ENCODE data around the genes PKN3, ZER1 and TBC1D13.

DNA sequence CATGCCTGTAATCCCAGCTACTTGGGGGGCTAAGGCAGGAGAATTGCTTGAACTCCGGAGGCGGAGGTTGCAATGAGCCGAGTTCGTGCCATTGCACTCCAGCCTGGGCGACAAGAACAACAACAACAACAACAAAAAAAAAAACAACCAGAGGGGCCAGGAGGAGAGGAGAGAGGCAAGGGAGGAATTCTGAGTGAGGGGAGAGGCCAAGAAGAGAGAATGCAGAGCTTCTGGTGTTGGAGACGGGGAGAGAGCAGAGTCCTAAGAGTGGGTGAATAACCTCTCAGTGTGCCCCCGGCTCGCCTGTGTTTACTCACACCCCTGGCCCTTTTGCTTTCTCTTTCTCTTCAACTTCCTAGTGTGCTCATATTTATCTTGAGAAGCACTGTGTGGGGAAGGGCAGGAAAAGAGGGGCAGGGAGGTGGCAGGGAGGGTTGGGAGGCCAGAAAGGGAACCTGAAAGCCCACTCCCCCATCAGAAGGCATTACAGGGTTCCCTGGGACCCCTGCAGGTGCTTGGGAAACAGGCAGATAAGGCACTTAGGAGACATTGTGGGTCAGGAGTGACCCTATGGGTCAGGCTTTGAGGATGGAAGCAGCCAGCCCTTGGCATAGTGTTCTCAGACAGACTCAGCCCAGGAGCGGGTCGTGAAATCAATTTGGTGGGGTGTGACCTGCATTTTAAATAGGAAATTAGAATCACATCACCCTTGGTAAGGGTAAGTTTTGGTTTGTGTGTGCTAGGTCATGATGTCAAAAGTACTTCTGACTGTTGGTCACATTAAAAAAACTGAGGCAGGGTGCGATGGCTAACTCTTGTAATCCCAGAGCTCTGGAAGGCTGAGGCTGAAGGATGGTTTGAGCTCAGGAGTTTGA lies 2.9 kb upstream of the SET start:
- PRO-cap = bidirectional peak, plus-strand start at position 402 of the sequence, minus-strand start at position 311 of the sequence
- RAMPAGE, long total RNA, 4 experiments = no peak in any of the 4 experiments

GRCh38 chr9:128702265-128702927 lies at the start of gene PKN3:
Gene PKN3 (plus strand): TSS chr9:128702503.
- PRO-cap = unidirectional peak, plus-strand start at chr9:128702509
- RAMPAGE, long total RNA, 4 experiments = start-site peak on the plus strand in 1 of 4 experiments, at chr9:128702845-128702939 at its widest, 5 reads per replicate

- PRO-cap = no peak
- RAMPAGE, long total RNA, 4 experiments = no peak in any of the 4 experiments
Observed at GRCh38 chr9:128720796-128721895, 2.8 kb downstream of the ZDHHC12 start.

- PRO-cap = bidirectional peak, plus-strand start at chr9:128771130, minus-strand start at chr9:128771144; unidirectional peak, plus-strand start at chr9:128771525
- RAMPAGE, long total RNA, 4 experiments = no peak in any of the 4 experiments
Observed at GRCh38 chr9:128771042-128771782, 515 bp downstream of the ZER1 start.

DNA sequence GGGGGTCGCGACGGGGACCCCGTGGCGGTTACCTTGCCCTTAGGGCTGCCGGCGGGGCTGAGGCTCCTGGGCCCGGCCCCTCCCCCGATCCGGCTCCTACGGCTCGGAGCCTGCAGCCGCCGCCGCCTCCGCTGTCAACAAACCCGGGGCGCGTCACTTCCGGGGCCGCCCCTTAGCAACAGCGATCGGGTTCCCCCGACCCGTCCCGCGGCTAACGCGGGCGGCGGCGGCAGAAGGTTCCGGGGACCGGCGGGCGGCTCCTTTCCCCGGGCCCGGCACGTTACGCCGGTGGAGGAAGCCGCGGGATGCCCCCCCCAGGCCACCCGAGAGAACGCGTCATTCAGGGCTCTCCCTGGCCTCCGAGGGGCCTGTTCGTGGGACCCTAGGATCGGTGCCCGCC lies at the start of gene ZER1:
Gene ZER1, minus strand, starts transcription at position 145 of the 400 bp plus-strand sequence.
- PRO-cap = bidirectional peak, plus-strand start at position 232 of the sequence, minus-strand start at position 145 of the sequence
- RAMPAGE, long total RNA, 4 experiments = start-site peak on the minus strand in 3 of 4 experiments, centred at positions 89 to 108 of the sequence, 27 to 105 reads per replicate

GRCh38 chr9:128786639-128787780 lies at the start of gene TBC1D13:
Gene TBC1D13 (plus strand): TSS chr9:128787253.
- PRO-cap = bidirectional peak, plus-strand start at chr9:128787310, minus-strand start at chr9:128787036
- RAMPAGE, long total RNA, 4 experiments = no peak in any of the 4 experiments

DNA sequence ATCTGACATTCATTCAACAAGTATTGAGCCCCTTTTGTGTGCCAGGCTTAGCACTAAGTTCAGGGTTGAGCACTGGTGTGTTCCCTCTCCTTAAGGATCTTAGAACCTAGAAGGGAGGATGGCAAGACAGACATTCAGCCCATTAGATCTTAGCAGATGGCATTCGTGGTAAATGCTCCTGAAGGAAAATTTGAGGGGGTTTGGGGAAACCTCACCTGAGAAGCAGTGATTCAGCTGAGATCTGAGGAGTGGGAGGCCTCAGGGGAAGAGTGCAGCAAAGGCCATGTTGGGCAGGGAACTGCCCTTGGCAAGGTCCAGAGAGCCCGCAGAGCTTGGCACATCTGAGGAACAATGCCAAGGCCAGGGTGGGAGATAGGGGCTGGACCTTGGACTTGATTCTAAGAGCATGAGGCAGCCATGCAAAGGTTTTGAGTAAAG lies 5.8 kb downstream of the TBC1D13 start:
- PRO-cap = no peak
- RAMPAGE, long total RNA, 4 experiments = start-site peak on the plus strand in 1 of 4 experiments, centred at position 182 of the sequence, 5 reads per replicate

DNA sequence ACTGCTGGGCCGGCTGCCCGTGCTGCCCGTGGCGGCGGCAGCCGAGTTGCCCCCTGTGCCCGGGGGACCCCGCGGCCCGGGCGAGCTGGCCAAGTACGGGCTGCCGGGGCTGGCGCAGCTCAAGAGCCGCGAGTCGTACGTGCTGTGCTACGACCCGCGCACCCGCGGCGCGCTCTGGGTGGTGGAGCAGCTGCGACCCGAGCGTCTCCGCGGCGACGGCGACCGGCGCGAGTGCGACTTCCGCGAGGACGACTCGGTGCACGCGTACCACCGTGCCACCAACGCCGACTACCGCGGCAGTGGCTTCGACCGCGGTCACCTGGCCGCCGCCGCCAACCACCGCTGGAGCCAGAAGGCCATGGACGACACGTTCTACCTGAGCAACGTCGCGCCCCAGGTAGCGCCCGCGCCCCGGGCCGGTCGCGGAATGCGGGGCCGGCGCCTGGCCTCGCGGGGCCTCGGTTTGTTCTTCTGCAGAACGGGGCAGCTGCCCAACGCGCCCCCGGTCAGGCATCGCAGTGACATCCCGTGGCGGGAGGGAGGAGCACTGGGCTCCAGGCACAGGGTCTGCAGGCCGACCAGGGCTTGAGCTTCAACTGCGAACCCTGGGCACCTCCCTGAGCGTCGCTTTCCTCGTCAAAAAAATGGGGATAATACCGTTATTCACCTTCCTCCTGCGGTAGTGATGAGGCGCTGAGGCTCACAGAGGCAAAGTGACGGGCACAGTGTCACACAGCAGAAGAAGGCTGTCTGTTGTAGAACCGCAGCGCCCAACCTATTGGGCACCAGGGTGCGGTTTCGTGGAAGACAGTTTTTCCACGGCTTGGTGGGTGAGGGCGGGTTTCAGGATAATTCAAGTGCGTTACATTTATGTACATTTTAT lies 730 bp downstream of the ENDOG start:
- PRO-cap = bidirectional peak, plus-strand start at position 425 of the sequence, minus-strand start at position 176 of the sequence; unidirectional peak, minus-strand start at position 517 of the sequence
- RAMPAGE, long total RNA, 4 experiments = start-site peak on the plus strand in 1 of 4 experiments, centred at position 242 of the sequence, 16 reads per replicate

DNA sequence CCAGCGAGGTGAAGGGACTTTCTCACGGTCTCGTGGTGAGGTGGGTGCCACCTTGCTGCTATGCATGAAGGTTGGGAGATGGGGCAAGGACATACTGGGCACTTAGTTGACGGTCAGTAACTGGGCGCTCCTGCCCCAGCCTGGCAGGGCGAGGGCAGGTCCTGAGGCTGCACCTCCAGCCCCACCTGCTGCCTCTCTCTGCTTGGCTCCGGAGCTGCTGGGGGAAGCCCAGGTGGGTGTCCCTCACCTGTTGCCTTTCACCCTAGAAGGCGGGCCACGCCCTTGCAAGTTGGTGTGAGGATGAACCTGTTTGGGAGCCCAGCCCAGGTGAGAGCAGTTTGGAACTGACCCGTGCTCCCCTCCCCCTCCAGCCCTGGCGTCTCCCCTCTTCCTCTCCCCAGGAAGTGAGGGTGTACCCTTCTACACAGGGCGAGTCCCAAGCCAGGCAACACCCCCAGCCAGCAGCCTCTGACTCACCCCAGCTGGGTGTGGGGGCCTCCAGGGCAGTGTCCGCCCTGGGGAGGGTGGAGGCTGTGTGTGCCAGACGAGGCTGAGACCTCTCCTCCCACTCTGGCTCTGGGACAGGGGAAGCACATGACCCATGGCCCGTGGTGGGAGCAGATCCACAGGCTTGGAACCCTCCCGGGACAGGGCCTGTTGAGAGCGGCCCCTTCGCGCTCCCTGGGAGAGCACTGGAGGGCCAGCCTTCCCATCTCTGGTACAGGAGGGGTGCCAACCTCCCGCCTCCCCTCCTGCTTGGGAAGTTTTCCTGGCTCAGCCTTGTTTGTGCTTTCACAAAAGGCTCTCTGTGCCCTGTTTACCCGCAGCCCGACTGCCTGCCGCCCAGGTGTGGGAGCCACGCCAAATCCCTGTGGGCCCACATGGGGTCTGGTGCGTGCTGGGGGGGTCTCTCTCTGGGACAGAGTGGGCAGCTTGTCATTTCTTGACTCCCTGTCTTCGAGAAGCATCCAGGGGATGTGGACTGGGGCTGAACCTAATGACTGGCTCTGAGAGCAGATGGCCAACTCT lies 10.5 kb downstream of the LRRC8A start:
- PRO-cap = bidirectional peak, plus-strand start at position 573 of the sequence, minus-strand start at position 406 of the sequence
- RAMPAGE, long total RNA, 4 experiments = no peak in any of the 4 experiments

DNA sequence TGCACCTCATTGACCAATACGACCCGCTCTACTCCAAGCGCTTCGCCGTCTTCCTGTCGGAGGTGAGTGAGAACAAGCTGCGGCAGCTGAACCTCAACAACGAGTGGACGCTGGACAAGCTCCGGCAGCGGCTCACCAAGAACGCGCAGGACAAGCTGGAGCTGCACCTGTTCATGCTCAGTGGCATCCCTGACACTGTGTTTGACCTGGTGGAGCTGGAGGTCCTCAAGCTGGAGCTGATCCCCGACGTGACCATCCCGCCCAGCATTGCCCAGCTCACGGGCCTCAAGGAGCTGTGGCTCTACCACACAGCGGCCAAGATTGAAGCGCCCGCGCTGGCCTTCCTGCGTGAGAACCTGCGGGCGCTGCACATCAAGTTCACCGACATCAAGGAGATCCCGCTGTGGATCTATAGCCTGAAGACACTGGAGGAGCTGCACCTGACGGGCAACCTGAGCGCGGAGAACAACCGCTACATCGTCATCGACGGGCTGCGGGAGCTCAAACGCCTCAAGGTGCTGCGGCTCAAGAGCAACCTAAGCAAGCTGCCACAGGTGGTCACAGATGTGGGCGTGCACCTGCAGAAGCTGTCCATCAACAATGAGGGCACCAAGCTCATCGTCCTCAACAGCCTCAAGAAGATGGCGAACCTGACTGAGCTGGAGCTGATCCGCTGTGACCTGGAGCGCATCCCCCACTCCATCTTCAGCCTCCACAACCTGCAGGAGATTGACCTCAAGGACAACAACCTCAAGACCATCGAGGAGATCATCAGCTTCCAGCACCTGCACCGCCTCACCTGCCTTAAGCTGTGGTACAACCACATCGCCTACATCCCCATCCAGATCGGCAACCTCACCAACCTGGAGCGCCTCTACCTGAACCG lies 12.2 kb upstream of the PHYHD1 start:
- PRO-cap = no peak
- RAMPAGE, long total RNA, 4 experiments = no peak in any of the 4 experiments

DNA sequence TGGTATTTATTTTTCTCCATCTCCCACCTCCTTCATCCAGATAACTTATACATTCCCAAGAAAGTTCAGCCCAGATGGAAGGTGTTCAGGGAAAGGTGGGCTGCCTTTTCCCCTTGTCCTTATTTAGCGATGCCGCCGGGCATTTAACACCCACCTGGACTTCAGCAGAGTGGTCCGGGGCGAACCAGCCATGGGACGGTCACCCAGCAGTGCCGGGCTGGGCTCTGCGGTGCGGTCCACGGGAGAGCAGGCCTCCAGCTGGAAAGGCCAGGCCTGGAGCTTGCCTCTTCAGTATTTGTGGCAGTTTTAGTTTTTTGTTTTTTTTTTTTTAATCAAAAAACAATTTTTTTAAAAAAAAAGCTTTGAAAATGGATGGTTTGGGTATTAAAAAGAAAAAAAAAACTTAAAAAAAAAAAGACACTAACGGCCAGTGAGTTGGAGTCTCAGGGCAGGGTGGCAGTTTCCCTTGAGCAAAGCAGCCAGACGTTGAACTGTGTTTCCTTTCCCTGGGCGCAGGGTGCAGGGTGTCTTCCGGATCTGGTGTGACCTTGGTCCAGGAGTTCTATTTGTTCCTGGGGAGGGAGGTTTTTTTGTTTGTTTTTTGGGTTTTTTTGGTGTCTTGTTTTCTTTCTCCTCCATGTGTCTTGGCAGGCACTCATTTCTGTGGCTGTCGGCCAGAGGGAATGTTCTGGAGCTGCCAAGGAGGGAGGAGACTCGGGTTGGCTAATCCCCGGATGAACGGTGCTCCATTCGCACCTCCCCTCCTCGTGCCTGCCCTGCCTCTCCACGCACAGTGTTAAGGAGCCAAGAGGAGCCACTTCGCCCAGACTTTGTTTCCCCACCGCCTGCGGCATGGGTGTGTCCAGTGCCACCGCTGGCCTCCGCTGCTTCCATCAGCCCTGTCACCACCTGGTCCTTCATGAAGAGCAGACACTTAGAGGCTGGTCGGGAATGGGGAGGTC lies 3.8 kb upstream of the PHYHD1 start:
- PRO-cap = unidirectional peak, minus-strand start at position 493 of the sequence; unidirectional peak, minus-strand start at position 539 of the sequence
- RAMPAGE, long total RNA, 4 experiments = no peak in any of the 4 experiments

GRCh38 chr9:128918753-128919862 lies 1.7 kb upstream of the PHYHD1 start:
- PRO-cap = no peak
- RAMPAGE, long total RNA, 4 experiments = no peak in any of the 4 experiments

DNA sequence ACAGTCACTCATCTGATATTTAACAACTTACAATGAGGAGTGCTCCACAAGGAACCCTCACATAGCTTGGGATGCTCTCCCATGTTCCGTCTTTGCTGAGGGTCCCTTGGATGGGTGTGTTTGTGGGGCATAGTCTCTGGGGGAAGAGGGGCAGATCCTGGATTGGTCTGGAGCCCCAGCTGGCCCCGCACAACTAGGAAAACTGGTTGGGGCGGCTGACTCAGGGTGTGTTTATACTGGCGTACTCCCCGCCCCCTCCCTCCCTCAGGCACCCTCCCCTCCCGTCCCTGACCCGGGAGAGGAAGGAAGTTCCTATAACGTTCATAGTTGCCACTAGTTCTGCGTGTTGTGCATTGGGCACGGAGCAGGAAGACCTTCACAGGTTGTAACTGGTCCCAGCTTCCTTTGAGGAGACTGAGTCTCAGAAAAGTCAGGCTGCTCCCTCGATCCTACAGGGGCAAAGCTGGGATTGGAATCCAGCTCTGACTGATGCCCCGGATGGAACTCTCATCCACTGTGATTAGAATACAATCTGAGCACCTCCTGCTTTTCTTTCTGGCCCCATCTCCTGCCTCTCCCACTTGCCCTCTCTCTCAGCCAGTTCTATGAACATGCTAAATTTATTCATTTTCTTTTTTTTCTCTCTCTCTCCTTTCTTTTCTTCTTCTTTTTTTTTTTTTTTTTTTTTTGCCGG lies 11.0 kb downstream of the IER5L start:
- PRO-cap = bidirectional peak, plus-strand start at position 353 of the sequence, minus-strand start at position 204 of the sequence
- RAMPAGE, long total RNA, 4 experiments = no peak in any of the 4 experiments

DNA sequence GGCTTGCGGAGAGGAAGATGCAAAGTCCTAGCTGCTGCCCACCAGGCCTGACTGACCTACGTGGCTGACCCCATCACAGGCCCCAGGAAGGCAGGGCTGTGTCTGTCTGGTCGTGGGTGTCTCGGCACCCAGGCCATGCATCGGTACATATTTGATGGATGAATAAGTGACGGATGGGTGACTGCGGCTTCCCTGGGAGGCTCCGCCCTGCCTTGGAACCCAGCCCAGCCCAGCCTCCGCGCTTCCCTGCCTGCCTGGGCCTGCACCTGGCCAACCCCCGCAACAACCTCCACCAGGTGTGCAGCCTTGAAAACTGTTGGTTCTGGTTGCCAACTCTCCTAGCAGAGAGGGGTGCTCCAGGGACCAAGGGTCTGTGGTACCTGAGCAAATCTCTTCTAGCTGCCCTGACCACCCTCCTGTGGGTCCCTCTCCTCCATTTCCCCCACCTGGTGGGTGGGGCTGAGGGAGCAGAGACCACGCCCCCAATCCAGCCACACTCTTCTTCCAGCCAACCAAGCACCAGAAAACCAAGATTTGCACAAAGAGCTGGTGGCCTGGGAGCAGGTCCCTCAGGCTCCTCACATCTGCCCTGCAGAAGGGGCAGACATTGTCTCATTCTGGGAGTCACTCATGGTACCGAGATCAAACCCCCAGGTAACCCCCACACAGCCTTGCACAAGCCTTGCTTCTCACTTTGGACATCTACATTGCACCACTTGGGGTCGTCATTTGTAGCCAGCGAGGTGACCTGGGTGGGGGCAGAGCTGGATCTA lies 100.5 kb upstream of the IER5L start:
- PRO-cap = no peak
- RAMPAGE, long total RNA, 4 experiments = no peak in any of the 4 experiments

DNA sequence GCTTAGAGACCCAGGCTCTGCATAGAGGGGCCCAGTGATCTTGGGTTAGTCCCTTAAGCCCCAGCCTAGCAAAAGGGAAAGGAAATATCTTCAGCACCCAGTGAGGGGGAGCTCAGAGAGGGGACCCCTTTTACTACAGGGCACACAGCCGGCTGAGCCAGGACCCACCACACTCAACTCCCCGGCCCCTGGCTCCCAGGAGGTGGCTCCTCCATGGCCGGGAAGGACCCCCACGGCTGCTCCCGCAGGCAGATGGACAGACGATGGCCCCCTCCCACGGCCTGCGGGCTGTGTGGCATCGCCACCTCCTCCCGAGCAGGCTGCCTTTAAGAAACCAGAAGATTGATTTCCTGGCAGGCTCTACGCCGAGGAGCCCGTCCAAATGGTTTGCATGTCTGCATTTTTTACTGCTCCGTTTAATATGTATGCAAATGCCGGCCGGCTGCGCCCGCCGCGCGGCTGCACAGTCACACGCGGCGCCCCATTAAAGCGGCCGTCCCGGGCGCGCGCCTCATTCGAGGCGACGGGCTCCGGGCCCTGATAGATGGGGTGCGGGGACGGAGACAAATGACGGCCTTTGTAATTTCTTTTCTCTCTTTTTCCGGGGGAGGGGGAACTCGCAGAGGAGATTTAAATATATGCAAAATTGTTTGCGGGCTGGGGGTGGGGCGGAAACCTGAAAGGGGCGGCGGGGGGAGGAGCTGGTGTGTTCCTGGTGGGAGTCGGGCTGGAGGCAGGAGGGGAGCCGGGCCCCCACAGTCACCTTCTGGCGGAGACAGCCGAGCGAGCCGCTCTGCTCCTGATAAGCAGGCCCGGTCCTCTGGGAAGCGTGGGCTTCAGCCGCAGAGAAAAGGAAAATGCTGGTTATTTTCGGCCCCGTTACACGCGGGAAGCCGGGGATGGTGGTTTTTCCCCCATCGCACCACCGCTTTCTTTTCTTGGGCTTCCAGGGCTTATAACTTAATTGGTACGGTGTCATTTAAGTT lies 158.6 kb upstream of the IER5L start:
- PRO-cap = no peak
- RAMPAGE, long total RNA, 4 experiments = no peak in any of the 4 experiments

DNA sequence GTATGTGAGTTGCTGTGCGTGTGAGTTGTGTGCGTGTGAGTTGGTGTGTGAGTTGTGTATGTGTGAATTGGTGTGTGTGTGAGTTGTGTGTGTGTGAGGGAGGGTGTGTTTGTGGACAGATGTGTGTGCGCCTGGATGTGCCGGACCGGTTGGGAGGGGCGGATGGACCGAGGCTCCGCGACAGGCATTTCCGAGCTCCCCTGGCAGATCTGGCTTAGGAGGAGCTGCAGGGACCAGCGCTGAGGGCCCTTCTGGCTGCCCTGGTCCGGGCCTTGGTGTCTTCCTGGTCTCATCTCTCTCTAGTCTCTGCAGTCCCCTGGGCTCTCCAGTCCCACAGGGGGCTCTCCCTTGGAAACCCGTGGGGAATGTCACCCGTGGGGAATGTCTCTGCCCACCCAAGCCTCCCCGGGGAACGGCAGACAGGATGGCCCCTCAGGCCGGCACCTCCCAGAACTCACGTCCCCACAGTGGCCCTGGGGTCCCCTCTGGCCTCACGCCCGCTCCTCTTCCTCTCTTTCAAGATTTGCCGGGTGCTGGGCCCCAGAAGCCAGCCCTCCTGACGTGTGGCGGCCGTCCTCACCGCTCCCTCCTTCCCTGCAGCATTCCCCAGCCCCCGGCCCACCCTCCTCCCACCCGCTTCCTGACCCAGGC lies 162.9 kb upstream of the IER5L start:
- PRO-cap = no peak
- RAMPAGE, long total RNA, 4 experiments = no peak in any of the 4 experiments

DNA sequence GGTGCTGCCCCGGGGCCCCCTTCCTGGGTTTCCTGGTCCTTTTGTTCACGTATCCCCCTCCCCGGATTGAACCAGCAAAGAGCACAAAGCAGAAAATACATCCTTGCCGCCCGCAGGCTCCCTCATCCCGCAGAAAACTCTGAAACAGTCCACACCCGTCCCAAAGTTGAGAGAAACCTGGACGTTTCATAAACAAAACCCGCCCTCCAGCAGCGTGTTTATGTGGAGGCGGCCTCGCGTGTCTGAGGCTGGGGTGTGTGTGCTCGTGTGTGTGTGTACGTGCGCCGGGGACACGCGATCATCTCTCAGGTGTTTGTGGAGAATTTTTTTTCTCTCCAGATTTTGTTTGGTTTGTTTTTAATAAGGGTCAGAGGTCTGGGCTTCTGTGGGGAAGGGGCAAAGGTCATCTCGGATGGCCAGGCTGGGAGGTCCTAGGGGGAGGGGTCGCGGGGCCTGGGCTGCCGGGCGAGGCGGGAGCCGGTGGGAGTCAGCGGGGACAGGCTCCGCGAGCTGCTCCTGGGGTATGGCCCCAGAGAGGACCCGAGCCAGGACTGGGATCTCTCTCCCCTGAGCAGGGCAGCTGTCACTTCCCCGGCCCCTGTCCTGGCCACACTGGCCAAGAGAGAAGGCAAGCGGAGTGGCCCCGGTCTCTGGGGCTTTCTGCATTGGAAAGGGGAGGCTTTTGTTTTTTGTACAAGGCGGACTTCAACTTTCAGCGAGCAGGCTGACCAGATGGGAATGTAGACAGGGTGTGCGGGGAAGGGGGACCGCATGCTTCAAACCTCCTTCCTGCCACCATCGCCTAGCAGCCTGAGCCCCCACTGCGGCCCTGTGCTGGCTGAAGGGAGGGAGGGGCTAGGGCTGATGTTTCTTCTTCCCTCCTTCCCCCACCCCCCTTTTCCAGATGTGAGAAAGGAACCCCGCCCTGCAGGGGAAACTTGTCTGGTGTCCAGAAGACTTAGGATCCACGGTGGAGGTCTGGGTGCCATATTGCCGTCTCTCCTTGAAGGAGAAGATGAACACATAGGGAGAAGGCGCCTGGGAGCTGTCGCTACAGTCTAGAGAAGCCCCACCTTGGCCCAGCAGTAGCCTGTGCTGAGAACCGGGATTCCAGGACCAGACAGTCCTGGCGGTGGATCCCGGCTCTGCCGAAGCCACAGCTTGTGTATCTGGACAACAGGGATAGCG lies 206.2 kb downstream of the C9orf50 start:
- PRO-cap = unidirectional peak, minus-strand start at position 141 of the sequence; unidirectional peak, minus-strand start at position 168 of the sequence; unidirectional peak, minus-strand start at position 244 of the sequence
- RAMPAGE, long total RNA, 4 experiments = no peak in any of the 4 experiments

DNA sequence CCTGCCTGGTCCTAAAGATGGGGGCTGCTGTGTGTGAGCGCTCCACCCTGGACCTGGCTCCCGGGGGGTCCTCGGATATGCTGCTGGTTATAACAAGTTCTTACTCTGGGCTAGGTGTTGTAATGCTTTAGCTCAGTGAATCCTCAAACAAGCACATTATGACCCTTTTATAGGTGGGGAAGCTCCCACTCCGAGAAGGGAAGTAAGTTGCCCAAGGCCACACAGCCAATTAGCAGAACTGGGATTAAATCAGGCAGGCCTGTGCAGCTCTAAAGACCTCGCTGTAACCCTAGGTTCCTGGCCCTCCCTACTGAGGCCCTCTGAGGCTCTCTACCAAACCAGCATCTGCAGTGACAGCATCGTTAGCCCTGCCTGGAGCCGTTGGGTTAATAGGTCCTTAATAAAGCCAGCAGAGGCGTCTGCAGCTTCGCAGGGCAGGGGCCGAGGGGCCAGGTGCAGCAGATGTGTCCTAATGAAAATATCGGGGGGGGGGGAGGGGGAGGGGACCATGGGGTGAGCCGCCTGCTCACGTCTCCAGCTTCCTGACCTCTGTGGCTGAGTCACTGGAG lies 204.1 kb downstream of the C9orf50 start:
- PRO-cap = no peak
- RAMPAGE, long total RNA, 4 experiments = no peak in any of the 4 experiments

DNA sequence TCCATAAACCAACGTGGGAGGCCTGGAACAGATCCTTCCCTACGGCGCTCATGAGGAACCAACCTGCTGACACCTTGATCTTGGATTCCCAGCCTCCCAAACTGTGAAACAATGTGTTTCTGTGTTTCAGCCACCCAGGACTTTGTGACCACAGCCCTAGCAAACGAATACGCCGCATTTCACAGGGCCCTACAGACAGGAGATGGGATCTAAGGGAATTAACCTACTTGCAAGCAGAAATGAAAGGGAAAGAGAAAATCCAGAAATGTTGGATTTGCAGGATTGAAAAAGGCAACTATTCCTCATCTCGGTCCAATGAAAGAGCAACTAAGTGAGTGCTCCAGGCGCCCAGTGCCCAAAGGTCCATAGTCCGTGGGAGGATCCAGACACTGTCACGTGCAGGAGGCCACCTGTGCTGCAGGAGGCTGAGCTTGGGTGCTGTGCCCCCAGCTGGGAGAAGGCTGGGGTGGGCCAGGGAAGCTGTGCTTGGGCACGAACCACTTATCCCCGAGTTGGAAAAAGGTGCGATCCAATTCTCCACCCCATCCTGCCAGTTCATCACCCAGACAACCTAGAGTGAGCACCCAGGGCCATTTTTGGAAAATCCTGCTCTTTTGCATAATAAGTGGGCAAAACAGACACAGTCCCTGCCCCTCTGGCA lies 178.0 kb downstream of the C9orf50 start:
- PRO-cap = unidirectional peak, minus-strand start at position 317 of the sequence
- RAMPAGE, long total RNA, 4 experiments = no peak in any of the 4 experiments

DNA sequence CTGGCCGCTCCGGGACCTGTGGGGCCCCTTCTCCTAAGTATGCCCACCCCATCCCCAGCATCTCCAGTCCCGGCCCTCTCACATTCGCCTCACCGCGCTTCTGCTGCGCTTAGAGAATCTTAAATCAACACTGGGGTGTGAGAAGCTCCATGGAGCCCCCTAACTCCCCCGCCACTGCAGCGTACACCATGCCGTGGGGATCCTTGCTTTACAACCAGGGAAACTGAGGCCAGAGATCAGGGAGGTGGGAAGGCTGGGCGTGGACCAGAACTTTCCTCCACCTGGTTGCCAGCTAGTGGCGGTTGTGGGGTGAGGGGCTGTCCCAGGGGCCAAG lies 161.3 kb downstream of the C9orf50 start:
- PRO-cap = no peak
- RAMPAGE, long total RNA, 4 experiments = no peak in any of the 4 experiments

All from transverse colon (tissue), 4 donors.